ENCODE measurements around the gene MYBBP1A.

GRCh38 chr17:3865840-3866337 lies 19.8 kb upstream of the NCBP3 start:
- PRO-cap, result no peak

- PRO-cap, result no peak
Measured at GRCh38 chr17:3869656-3870275, 23.1 kb downstream of the CAMKK1 start.

DNA sequence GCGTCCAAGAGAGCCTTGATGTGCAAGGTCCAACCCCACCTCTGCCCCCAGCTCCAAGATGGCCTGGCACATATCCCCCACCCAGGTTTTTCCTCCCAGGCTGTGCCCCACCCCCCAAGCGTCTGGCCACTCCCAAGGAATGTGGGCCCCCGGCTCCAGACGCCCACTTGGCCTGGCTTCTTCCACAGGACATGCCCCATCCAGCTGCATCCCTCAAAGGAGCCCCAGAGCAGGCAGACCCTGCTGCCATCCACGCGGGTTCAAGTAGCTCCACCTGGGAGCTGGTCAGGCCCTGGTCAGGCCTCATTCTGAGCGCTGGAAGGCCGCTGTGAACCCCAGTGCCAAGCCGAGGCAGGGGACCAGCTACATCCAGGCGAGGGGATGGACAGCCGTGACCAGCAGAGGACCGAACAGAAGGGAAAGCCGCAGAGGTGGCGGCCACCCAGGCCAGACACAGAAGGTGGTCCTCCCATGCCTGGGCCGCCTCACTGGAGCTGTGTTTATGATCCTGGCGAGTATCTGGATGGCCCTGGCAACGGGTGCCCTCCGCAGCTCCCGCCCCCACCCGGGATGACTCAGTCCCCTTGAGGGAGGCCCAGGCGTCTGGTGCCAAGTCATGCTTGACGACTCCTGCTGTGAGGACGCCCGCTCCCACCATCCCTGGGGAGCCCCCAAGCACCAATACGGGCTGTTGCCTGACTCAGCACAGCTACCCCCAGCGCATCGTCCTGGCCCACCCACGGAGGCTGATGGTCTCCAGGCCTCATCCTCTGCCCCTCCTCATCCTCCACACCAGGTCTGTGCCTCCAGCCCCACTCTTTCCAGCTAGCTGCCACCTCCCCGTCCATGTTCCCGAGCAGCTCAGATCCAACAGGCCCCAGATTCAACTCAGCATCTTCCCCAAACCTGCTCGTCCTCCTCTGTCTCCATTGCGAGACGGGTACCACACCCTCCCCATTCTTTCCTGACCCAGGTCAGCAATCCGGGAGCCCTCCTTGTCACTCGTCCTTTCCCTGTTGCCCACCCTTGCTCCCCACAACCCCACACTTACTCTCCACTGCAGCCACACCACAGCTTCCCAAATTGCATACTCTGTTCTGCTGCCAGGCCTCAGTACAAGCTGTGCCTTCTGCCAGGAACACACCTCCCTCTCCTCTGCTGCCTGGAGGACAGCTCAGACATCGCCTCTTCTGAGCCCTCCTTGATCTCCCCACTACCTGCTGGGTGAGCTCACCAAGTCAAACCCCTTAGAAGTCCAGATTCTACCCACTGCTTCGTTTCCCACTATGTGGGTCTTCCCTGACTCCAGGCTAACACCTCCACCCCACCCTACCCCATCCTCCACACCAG lies 2.7 kb downstream of the CAMKK1 start:
- PRO-cap, result no peak

- PRO-cap, result no peak
Measured at GRCh38 chr17:3892679-3892856, 285 bp downstream of the CAMKK1 start.

GRCh38 chr17:3915869-3916280 lies 390 bp downstream of the P2RX1 start:
- PRO-cap, result no peak

DNA sequence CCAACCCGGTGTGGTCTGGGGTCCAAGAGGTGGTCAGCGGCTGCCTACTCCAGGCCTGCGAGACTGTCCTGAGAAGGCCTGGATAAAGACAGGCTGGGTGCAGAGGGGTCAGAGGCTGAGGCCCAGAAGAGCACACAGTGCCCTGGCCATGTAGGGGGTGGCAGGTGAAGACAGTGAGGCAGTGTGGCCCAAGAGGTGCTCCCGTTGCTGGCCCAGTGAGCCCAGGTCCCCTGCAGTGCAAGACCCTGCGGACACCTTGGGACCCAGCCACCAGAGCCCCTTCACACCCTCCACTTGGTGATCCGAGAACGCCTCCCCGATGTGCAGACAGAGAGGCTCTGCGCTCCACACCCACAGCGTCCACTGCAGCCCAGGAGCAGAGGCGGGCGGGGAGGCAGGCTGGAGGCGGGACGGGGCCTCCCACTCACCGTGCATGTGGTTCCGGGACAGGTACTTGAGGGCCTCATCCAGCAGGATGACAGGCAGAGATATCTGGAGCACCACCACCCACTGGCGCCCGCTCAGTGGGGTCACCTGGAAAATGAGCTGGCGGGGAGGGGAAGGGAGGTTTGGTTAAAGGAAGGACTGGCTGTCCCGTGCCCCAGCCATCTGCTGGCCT lies 12.1 kb upstream of the P2RX1 start:
- PRO-cap, result no peak

DNA sequence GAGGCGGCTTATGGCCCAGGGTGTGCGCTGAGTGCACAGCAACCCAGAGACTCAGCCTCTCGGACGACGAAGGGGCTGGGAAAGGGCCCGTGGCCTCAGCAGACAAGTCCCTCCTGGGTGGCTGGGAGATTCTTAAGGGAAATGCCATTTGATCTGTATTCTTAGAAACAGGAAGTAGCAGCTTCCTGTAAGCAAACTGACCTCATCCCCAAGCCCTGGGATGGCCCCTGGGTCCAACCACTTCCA lies 19.8 kb upstream of the ATP2A3 start:
- PRO-cap, result no peak

- PRO-cap, result no peak
Measured at GRCh38 chr17:4003414-4004155, 39.3 kb upstream of the ATP2A3 start.

DNA sequence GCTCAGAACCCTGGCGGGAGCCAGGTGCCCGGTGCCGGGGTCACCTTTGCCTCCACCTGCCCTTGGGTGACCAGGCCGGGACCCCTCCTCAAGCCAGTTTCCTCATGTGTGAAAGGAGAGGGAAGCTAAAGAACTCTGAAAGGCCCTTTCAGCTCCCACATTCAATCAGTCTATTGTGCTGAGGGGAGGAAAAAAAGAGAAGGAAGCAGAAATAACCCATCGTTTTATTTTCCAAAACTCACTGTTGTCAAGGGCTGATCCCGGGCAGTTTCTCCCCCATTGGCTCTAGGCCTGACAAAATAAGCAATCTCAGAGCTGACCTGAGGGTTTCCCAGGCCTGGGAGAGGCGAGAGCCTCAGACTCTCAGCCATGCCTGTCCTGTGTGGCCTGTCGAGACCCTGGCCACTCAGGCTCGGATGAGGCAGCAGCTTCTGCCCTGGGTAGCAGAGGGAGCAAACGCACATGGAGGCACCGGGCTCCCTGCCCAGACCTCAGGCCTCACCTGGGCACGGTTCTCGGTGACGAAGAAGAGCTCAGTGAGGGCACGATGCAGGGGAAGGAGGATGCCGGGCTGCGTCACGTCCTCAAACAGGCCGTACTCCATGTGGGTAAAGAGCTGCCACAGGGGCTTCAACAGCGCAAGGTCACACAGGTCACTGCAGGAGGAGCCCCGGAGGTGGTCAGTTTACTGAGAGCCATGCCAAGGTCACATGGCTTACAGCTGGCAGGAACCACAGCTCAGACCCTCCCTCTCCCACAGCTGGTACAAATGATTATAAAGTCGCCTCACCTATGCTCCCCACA lies 45.1 kb upstream of the ATP2A3 start:
- PRO-cap, result no peak

DNA sequence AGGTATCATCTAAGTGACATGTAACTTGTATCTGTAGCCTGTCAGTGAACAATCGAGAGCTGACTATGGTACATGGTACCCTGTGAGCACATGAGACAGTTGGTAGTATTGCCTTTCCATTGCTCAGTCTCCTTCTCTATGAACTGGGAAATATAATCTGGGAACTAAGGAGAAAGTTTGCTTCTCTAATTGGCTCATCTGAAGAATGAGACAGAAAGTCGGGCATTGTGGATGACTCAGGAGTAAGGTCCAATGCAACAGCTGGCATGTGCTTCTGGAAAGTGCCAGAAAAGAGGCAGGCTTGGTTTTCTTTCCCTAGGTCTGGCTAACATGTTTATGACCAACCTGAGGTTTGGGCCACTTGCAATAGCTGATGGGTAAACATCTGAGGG lies 51.9 kb downstream of the ZZEF1 start:
- PRO-cap, result no peak

DNA sequence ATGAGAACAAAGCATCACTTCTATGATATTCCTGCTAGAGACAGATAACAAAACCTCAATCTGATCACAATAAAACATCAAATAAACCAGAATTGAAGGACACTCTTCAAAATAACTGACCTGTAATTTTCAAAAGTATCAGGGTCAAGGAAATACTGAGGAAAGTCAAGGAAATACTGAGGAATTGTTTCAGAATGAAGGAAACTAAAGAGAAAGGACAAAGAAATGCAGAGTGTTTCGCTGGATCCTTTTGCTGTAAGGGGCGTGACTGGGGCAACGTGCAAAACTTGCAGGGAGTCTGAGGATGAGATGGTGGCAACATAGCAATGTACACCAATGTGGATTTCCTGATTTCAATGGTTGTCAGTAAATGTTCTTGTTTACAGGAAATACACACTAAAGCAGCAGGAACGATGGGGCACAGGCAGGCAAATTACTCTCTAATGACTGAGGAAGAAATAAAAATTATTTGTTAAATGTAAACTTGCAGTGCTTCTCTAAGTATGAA lies 34.5 kb downstream of the ZZEF1 start:
- PRO-cap, result no peak

GRCh38 chr17:4134350-4135290 lies 8.2 kb downstream of the ZZEF1 start:
- PRO-cap, result no peak

DNA sequence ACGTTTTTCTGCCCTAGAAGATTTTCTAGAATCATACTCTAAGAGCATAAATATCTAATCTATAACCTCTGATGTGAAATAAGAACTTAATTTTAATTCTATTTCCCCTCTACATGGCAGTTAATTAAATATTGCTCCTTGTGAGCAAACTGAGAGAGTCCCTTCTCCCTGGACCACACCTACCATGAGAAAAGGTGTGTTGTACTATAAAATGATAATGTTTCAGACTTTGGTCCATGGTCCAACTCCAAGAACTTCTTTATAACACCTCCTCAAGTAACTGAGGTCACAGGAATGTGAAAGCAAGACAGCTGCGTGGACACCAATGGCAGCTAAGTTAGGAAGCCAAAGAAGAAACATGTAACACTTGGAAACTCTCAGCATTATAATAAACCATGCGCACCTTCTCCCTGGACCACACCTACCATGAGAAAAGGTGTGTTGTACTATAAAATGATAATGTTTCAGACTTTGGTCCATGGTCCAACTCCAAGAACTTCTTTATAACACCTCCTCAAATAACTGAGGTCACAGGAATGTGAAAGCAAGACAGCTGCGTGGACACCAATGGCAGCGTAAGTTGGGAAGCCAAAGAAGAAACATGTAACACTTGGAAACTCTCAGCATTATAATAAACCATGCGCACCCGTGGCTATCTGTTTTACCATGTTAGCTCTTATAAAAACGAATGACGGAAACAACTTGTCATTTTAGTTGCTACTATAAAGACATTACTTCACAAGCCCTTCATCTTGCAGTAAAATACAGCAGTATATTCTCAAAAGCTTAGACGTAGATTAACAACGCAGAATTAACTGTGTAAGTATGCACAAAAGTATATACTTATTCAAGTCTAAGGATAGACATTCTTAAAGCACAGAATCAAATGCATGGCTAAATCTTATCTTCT lies 3.8 kb downstream of the ZZEF1 start:
- PRO-cap, result no peak

- PRO-cap, result no peak
Measured at GRCh38 chr17:4186429-4187039, 43.5 kb downstream of the CYB5D2 start.

DNA sequence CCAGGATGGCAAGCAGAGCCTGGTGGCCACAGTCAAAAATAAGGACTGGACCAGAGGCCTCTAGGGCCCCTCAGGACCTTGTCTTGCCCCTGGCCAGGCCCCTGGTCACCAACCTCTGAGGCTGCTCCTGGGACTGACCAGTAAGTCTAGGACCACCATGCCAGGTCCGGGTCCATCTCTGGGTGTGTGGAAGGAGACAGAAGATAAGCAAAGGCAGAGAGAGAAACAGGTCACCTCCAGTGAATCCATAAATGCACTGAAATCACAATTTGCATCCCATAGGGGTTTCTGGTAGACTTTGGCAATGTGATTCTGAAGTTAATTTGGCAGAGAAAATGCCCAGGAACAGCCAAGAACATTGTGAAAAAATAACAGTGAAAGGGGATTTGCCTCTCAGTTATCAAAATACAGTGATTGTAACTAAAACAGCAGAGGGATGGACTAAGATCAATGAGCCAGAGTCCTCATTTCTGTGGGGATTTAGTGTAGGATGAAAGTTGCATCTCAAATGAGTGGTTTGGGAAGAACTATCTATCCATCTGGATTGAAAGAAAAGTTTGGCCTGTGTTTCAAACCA lies 28.2 kb downstream of the MYBBP1A start:
- PRO-cap, result no peak

GRCh38 chr17:4554979-4556387 lies at the start of gene MYBBP1A:
MYBBP1A (minus strand) TSS chr17:4555384.
- PRO-cap, result bidirectional peak, plus-strand start at chr17:4555458, minus-strand start at chr17:4555384

GRCh38 chr17:4586041-4586724 lies 1.9 kb downstream of the SMTNL2 start:
- PRO-cap, result no peak

DNA sequence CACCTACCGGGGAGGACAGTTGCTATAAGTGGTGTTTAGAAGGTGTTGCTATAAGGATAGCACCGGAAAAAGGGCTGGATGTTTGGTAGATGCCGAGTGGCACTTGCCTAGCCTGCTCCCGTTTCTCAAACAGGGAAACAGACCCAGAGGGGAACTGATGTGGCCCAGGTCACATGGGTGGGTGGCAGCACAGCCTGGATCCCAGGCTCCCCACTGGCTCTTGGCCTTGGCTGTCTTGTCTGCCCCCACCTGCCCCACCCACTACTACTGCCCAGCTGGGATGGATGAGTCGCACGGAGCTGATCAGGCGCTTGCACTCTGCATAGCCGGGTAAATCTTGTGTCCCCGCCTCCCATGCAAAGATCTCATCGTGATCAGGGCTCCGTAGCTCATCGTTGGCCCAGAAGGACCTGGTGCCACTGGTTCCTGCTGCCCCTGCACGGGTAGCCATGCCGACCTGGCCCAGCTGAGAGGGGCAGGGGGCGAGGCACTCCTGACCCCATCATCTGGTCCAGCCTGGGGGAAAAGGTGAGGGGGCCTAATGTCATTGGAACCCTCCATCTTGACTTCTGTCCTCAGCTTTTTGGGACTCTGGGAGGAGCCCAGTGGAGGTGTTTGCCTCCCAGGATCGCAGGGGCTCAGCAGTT lies 7.3 kb downstream of the SMTNL2 start:
- PRO-cap, result no peak

DNA sequence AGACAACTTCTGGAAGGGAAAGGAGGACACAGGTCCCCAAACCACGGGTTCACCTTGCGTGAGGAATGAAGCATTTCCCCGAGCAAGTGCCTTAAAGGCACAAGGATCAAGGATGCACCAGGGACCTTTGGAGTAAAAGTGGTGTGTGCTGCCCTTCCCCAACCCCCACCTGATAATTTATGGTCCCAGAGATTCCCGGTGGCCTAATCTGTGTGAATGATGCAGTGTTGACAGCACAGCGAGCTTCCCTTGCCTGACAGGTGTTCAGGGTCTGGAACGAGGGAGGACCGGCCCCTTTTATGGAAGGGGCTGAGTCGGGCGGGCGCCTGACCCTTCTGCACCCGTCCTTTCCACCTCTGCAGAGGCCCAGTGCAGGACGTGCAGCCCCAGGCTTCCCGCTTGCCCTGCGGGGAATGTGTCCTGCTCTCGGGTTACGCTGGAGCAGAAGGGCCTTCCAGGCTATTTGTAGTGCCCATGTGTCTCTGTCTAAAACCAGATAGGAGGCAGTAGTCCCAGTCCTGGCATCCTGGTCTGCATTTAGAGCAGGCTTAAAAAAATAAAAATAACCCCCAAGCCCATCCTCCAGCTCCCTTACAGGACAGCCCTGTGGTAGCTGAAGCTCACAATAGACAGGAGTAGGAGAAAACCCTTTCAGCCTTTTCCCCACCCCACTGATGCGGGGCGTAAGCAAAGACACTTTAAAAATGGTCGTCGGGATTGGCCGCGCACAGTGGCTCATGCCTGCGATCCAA lies 16.3 kb downstream of the SMTNL2 start:
- PRO-cap, result no peak

- PRO-cap, result no peak
Measured at GRCh38 chr17:4616811-4617532, 24.5 kb downstream of the ALOX15 start.